Choroid plexus epithelial cell (primary cell): Measurements from ENCODE around the gene CEP68.

DNA sequence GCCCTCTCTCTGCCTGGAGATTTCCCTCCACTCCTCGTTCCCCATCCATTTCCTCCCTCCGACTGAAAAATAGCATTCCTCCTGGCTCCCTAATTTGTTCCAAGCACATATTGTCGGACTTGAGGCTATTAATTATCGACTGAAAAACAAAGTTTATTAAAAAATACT lies 737 bp downstream of the EHBP1 start:
- RRBS: no CpG with 5 or more reads among the region's 4 CpGs

- RRBS: no CpG with 5 or more reads among the region's 3 CpGs
Observed at GRCh38 chr2:63892941-63893815, 51.5 kb downstream of the UGP2 start.

GRCh38 chr2:64063413-64064354 lies 44.5 kb upstream of the VPS54 start:
- RRBS: 80% methylated on average over 1 of the region's 9 CpGs

- RRBS: no CpG with 5 or more reads among the region's 9 CpGs
Observed at GRCh38 chr2:64277045-64277776, 133.0 kb upstream of the PELI1 start.

DNA sequence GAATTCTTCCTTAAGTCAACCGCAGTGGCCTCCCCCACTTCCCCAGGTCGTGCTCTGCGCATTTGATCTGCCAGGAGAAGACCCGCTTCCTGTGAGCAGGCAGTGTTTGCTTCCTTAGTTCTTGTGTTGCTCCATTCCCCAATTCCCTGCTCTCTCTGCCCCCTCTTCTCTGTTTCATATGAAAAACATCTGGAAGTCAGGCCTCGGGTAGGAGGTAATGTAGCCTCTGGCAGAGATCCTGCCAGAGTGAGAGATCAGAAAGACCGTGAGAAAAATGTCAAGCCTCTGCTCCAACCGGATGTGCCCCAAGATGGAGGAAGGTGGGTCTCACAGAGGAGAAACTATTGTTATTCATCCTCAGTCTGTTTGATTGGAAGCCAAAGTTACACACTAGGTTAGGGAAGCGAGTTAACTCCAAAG lies 144.3 kb upstream of the PELI1 start:
- RRBS: no CpG with 5 or more reads among the region's 8 CpGs

DNA sequence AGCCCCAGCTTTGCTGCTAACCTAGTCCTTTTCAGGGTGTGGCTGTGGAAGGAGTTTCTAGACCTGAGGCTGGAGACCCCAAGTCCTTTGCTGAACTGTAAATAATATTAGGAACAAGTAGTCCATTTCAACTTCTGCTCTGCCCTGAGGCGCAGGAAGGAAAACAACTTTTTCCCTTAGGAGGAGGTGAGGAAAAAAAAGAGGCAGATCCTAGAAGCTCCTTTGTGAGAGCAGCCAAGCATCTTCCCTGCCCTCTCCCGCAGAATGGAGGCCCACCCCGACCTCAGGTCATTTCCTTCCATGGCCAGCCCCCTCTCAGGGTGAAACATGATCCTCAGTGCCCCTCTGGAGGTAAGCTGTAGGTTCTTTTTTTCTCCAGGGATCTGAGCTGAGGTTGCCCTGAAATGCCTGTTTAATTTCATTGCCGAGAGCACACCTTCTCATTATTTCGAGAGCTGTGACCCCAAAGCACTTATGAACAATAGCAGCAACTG lies 122.7 kb upstream of the LGALSL start:
- RRBS: no CpG with 5 or more reads among the region's 5 CpGs

DNA sequence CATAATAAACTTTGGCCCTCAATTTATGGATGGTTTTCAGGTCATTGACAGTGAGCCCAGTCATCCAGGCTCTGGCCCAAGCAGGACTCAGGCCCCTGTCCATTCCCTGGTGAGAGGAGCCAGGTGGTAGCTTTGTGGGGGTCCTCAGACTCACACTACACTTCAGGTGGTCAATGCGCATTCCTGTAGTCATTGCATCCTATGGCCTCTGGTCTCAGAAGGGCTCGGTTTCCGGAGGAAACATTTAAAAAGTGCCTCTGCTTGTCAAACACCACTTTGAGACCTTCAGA lies 20.2 kb downstream of the LGALSL start:
- RRBS: no CpG with 5 or more reads among the region's 3 CpGs

GRCh38 chr2:64668992-64669817 lies 15.5 kb upstream of the SERTAD2 start:
- RRBS: no CpG with 5 or more reads among the region's 7 CpGs

DNA sequence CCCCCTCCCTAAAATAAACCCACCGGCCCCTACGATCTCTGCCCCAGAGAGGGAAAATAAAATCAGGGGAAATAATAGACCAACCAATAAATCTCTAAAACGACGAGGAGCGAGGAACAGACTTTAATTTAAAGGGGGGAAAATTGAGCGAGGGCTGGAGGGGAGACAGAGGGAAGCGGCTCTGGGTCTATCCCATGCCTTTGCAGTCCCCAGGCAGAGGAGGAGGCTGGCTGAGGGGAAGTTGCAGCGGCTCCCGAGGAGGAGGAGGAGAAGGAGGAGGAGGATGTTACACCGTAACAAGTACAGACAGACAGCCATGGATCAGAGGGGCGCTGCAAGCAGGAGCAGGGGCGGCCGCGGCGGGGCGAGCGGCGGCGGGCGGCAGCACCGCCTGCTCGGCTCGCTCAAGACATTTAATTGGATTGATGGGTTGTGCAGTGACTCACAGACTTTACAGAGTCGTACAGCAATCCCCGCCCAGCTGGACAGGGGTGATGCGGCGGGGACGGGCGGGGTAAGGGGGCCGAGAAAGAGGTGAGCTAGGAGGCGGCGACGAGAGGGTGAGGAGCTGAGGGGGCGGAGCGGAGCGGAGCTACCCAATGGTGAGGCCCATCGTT lies 96.9 kb upstream of the SERTAD2 start:
- RRBS: no CpG with 5 or more reads among the region's 37 CpGs

DNA sequence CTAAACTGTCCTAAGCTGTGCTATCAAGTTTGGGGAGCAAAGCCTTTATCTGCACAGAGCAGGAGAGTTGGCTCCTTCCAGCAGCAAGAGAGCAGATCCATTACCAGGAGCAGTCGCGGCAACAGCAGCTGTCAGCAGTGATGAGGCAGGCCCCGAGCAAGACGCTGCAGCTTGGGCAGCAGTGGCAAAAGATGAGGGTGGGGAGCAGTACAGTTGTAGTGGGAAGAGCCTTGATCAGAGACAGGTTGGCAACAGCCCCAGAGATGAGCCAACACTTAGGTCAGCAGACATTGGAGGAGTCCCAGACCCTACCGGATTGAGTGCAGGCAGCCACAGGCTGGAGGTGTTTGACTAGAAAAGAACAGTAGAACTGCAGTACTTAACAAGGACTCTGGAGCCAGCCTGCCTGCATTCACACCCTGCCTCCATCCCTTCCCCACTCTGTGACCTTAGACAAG lies 117.1 kb upstream of the SERTAD2 start:
- RRBS: no CpG with 5 or more reads among the region's 5 CpGs

DNA sequence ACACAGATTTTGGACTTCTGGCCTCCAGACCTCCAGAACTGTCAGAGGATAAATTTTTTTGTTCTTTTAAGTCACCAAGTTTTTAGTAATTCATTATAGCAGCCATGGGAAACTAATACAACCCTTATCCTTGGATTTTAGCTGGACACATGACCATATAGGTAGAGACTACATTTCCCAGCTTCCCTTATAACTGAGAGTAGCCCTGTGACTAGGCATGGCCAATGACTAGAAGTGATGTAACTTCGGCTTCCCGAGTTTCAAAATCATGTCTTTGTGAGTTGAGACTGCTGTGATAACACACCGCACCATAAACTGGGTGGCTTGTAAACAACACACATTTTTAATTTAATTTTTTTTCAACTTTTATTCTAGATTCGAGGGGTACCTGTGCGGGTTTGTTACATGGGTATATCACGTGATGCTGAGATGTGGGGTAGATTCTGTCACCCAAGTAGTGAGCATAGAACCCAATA lies 134.0 kb upstream of the SERTAD2 start:
- RRBS: no CpG with 5 or more reads among the region's 6 CpGs

GRCh38 chr2:64836426-64837198 lies 152.6 kb upstream of the SLC1A4 start:
- RRBS: no CpG with 5 or more reads among the region's 10 CpGs

GRCh38 chr2:64865545-64866341 lies 123.5 kb upstream of the SLC1A4 start:
- RRBS: 0% methylated on average over 2 of the region's 36 CpGs

- RRBS: no CpG with 5 or more reads among the region's 10 CpGs
Observed at GRCh38 chr2:64875966-64876812, 113.0 kb upstream of the SLC1A4 start.

GRCh38 chr2:64917619-64918341 lies 71.4 kb upstream of the SLC1A4 start:
- RRBS: 0% methylated on average over 1 of the region's 17 CpGs

DNA sequence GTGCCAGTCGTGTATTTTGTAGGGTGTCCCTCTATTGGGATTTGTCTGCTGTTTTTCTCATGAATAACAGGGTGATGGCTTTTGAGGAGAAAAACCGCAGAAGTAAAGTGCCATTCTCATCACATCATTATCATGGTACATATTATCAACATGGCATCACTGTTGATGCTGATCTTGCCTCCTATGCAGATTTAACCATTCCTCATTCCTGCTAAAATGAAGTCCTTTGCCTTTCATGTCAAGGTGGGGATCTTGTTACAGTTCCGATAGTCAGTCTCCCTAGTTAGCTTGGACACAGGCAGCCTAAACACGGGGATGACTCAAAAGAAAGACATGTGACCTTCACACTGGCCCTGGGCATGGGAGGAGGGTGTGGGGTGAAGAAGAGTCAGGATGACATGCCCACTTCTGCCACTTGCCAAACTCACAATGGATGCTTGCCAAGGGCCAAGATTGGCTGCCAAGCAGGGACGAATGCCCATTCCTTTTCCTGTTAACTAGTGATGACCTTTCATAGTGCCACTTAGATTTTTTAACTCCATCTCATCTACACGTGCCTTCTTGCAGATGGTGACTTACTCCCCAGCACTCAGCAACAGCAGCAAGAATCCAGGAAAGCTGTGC lies 14.0 kb upstream of the SLC1A4 start:
- RRBS: no CpG with 5 or more reads among the region's 6 CpGs

- RRBS: 1% methylated on average over 32 of the region's 92 CpGs
Observed at GRCh38 chr2:65056326-65057400, at the start of gene CEP68. Gene CEP68, plus strand, starts transcription at chr2:65056416.

GRCh38 chr2:65057401-65057898 lies 1.2 kb downstream of the CEP68 start:
- RRBS: no CpG with 5 or more reads among the region's 4 CpGs

DNA sequence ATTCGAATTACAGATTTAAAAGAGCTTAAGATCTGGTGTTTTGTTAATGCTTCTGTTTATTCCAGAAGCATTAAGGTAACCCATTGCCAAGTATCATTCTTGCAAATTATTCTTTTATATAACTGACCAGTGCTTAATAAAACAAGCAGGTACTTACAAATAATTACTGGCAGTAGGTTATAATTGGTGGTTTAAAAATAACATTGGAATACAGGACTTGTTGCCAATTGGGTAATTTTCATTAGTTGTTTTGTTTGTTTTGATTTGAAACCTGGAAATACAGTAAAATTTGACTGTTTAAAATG lies 41.9 kb downstream of the ACTR2 start:
- RRBS: no CpG with 5 or more reads among the region's 1 CpG

DNA sequence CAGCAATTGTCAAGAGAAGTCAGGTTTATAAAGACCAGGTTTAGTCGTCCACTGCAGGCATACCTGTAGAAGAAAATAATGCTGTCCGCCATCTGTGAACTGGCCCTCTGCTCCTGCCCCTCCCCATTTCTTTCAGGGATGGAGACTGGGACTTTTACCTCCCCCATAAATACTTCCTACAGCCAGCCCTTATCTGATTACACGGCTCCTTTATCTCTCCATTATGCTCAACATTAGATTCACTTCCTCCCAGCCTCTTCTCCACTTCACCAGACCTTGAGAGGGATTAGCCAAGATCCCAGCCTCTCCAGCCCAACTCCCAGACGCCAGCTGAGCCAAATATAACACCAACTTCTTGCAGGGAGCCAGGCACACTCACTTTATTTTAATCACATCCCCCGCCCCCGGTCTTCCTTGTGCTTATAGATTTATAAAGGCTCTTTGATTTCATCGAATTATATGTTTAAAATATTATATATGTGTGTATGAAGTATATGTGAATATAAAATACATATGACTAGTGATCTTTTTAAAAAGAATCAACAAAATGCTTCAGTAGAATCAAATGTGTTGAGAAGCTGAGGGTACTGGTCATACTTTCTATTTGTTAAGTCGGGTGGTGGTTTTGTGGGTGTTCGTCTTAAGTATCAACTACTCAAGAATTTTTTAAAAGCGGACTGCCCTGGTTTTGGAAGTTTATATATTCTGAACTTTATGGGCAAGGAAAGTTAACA lies 81.0 kb downstream of the SPRED2 start:
- RRBS: no CpG with 5 or more reads among the region's 10 CpGs